SK-MEL-5 (cell line): ENCODE measurements around the genes CFAP141, ATP8B2, KCNN3 and ZBTB7B.

RAMPAGE:
- cytosol, long total RNA = no peak
- long total RNA = no peak
- nucleus, long total RNA = no peak
These were observed 15.0 kb downstream of the SLC27A3 start for GRCh38 chr1:153789868-153790947.

DNA sequence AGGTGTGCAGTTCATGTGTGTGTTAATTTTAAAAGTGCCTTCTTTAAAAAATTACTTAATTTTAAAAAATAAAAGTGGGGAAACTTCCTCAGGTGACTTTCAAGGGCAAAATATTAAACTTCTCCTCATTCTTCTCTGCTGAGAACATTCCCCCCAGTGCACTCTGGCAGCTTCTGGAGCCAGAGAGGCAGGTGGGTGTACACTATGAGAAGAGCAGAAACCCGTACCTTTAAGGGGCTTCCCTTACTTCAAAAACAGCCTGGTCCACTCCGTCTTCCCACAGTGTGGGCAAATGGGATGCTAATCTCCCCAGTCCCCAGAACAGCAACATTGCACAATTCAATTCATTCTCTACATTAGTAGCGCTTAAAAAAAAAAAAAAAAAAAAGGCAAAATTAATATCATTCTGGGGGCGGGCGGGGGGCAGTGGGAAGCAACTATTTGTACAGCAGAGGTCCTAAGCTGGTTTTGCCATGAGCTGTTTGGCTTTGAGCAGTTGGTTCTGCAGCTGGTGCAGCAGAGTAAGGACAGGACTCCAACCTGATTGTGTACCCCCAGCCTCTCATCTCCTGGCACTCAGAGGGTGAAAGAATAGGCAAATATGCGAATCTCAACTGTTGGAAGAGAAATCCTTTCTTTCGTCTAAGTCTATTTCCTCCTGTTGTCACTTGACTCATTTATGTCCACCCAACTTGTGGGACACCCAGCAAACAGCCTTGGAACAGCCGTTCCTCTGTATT lies 33.4 kb downstream of the SLC27A3 start:
RAMPAGE:
- cytosol, long total RNA = no peak
- long total RNA = no peak
- nucleus, long total RNA = no peak

GRCh38 chr1:153892317-153892763 lies 30.4 kb downstream of the GATAD2B start:
RAMPAGE:
- cytosol, long total RNA = no peak
- long total RNA = no peak
- nucleus, long total RNA = no peak

GRCh38 chr1:154156761-154157392 lies 35.0 kb downstream of the TPM3 start:
RAMPAGE:
- cytosol, long total RNA = no peak
- long total RNA = no peak
- nucleus, long total RNA = no peak

RAMPAGE:
- cytosol, long total RNA = no peak
- long total RNA = no peak
- nucleus, long total RNA = no peak
These were observed 27.5 kb downstream of the TPM3 start for GRCh38 chr1:154164440-154164852.

GRCh38 chr1:154164853-154165752 lies 26.8 kb downstream of the TPM3 start:
RAMPAGE:
- cytosol, long total RNA = no peak
- long total RNA = no peak
- nucleus, long total RNA = no peak

RAMPAGE:
- cytosol, long total RNA = no peak
- long total RNA = no peak
- nucleus, long total RNA = no peak
These were observed at the start of gene CFAP141 for GRCh38 chr1:154205851-154206909. Gene CFAP141, minus strand, starts transcription at chr1:154206333.

RAMPAGE:
- cytosol, long total RNA = no peak
- long total RNA = no peak
- nucleus, long total RNA = no peak
These were observed at the start of gene ATP8B2 for GRCh38 chr1:154325098-154326123. Gene ATP8B2, plus strand, starts transcription at chr1:154325525.

DNA sequence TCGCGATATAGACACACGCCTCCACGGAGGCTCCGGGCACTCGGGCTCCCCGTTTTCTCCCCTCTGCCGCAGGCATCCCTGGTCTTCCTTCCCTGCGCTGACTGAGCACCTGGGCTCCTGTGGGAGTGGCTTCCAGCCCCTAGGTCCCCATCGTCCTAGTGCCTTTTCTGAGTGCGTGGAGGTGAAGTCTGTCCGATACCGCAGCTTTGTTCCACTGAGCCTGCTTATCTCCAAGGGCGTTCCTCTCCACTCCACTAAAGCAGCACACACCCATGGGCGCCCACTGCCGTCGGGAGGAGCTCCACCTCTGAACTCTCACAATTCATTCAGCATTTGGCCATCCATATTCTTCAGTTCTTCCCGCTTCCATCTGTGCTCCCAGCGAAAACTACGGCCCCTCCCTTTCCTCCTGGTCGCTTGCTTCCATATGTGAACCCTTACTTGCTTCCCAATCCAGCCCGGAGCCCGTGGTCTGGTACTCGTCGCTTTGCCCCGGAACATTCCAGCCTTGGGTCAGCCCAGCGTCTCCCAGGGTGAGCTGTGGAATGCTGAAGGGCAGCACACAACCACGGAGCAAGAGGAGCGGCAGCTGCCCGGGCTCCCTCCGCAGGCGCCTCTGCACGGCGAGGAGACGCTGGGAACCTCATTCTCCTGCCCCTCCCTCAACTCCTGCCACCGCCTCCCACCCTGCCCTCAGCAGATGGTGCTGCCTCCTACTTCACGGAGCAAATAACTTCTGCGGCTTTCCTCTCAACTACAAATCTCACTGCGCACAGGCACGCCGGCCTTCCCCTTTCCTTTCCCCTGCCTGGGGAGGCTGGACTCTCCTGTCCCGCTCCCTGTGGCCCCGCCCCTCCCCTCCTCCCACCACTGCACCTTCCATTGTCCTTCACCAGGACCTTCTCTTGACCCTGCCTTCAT lies 27.5 kb downstream of the ATP8B2 start:
RAMPAGE:
- cytosol, long total RNA = no peak
- long total RNA = no peak
- nucleus, long total RNA = no peak

RAMPAGE:
- cytosol, long total RNA = no peak
- long total RNA = no peak
- nucleus, long total RNA = no peak
These were observed 3.2 kb downstream of the UBE2Q1 start for GRCh38 chr1:154555350-154555639.

GRCh38 chr1:154559168-154560032 lies 938 bp upstream of the UBE2Q1 start:
RAMPAGE:
- cytosol, long total RNA = no peak
- long total RNA = no peak
- nucleus, long total RNA = no peak

GRCh38 chr1:154577715-154578826 lies 10.5 kb downstream of the CHRNB2 start:
RAMPAGE:
- cytosol, long total RNA = no peak
- long total RNA = no peak
- nucleus, long total RNA = no peak

GRCh38 chr1:154582565-154583375 lies 15.2 kb downstream of the CHRNB2 start:
RAMPAGE:
- cytosol, long total RNA = no peak
- long total RNA = no peak
- nucleus, long total RNA = no peak

GRCh38 chr1:154583376-154584095 lies 16.0 kb downstream of the CHRNB2 start:
RAMPAGE:
- cytosol, long total RNA = no peak
- long total RNA = no peak
- nucleus, long total RNA = no peak

DNA sequence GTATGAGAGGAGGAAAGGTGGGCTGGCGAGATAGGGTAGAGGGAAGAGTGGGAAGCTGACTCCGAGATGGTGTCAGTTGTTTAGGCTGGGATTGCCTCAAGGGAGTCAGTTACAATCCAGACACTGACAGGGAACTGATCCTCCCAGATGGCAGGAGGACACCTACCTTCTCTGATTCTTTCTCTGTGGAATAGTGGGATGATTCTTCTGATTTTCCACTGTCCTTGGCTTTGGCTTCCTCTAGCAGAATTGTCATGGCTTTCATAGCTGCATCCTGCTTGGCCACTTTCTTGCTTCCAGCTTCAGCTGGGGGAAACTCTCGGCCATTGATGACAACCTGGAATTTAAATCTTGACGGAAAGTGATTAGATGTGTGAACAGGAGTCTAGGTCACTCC lies 9.8 kb downstream of the ADAR start:
RAMPAGE:
- cytosol, long total RNA = no peak
- long total RNA = no peak
- nucleus, long total RNA = no peak

DNA sequence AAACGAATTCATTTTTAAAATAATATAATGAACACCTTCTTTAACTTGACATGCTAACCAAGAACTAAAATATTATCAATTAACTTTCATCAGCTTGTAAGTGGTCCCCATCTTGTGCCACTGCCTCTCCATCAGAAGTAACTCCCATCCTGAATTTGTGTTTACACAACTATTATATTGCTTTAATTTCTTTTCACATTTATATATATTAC lies 20.2 kb upstream of the ADAR start:
RAMPAGE:
- cytosol, long total RNA = no peak
- long total RNA = no peak
- nucleus, long total RNA = no peak

GRCh38 chr1:154869765-154870690 lies at the start of gene KCNN3:
Gene KCNN3, minus strand, starts transcription at chr1:154870281.
RAMPAGE:
- cytosol, long total RNA = no peak
- long total RNA = no peak
- nucleus, long total RNA = no peak

RAMPAGE:
- cytosol, long total RNA = no peak
- long total RNA = no peak
- nucleus, long total RNA = no peak
These were observed 2.0 kb downstream of the SHC1 start for GRCh38 chr1:154968385-154969178.

RAMPAGE:
- cytosol, long total RNA = no peak
- long total RNA = no peak
- nucleus, long total RNA = no peak
These were observed 610 bp upstream of the FLAD1 start for GRCh38 chr1:154982519-154982949.

RAMPAGE:
- cytosol, long total RNA = no peak
- long total RNA = no peak
- nucleus, long total RNA = no peak
These were observed at the start of gene ZBTB7B for GRCh38 chr1:155002702-155003369. Gene ZBTB7B, plus strand, starts transcription at chr1:155002802.